Psoas muscle (tissue), 2 donors: ENCODE results near the genes MYO7B and GPR17.

DNA sequence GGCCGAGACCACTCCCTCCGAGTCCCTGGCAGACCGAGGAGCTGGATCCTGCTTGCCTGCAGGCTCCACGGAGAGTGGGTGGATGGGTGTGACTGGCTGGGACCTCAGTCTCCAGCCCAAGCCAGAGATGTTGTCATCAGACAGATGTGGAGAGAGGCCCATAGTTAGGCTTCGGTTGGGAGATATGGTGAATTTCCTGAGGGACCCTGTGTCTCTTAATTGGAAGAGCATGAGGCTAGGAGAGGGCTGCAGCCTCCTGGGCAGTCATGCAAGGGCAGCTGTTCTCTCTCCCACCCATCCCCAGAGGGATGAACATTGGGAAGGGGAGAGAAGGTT, 76.5 kb downstream of the TSN start:
- PRO-cap, 2 experiments, result no peak in any of the 2 experiments

- PRO-cap, 2 experiments, result no peak in any of the 2 experiments
These were observed 505.8 kb downstream of the TSN start for GRCh38 chr2:122261235-122261713.

DNA sequence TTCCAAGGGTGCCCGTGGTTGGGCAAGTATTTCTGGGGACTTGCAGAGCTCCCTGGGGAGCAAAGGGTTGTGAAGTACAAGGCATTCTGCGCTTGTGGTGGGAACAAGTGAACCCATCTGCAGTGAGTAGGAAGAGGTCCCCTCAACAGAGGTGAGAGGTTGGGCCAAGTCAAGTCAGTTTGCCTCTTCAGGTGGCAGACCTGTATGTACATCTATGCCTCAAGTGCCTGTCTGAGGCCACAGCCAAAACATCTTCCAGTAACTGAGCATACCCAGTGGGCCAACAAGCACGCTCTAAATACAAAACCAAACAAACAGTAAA, 2.3 kb downstream of the GYPC start:
- PRO-cap, 2 experiments, result peak in 2 of 2 experiments; most common plus-strand start position 45 of the sequence (in 2)

DNA sequence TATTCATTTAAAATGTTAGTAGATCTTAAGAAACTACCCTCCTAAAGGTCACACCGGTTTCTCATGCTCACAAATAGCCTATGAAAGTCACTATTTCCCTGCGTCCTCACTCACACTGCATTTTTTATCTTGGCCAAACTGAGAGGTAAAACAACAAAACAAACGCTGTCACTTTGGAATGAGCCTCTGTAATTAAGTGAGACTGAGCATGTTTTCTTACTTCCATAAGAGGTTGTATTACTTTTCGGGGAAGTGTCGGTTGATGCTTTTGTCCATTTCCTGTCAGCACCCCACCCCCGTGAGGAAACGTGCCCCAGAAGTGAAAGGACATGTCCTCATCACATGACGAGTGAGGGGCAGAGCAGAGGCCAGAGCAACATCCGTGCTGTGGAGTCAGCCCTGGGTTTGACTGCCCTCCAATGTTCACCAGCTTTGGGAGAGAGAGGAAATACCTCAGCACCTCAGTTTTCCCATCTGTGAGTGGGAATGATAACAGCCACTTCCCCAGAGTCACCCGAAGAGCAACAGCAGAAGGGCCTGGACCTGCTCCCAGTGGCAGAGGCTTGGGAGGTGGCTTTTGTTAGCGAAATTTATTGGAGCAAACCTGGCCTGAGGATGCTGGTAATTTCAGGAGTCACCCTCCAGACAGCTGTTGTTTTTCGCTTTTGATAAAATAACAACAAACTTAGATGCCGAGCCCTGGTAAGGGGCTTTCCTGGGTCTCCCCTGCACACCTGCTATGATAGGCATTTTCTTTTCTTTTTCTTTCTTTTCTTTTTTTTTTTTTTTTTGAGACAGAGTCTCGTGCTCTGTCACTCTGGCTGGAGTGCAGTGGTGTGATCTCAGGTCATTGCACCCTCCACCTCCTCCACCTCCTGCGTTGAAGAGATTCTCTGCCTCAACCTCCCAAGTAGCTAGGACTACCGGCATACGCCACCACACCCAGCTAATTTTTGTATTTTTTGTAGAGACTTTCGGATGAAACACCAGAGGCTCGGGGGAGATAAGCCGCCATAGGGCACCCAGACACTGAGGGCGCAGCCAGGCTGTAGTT, 3.4 kb downstream of the GYPC start:
- PRO-cap, 2 experiments, result no peak in any of the 2 experiments

DNA sequence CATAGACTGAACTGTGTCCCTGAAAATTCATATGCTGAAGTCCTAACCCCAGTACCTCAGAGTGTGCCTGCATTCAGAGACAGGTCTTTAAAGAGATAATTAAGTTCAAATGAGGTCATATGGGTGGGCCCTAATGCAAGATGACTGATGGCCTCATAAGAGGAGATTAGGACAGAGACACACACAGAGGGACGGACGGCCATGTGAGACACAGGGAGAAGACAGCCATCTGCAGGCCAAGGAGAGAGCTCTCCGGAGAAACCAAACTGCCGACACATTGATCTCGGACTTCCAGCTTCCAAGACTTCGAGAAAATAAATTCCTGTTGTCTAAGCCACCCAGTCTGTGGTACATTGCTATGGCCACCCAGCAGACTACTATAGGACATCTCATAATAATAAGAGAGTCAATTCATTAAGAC, 103.5 kb downstream of the BIN1 start:
- PRO-cap, 2 experiments, result no peak in any of the 2 experiments

DNA sequence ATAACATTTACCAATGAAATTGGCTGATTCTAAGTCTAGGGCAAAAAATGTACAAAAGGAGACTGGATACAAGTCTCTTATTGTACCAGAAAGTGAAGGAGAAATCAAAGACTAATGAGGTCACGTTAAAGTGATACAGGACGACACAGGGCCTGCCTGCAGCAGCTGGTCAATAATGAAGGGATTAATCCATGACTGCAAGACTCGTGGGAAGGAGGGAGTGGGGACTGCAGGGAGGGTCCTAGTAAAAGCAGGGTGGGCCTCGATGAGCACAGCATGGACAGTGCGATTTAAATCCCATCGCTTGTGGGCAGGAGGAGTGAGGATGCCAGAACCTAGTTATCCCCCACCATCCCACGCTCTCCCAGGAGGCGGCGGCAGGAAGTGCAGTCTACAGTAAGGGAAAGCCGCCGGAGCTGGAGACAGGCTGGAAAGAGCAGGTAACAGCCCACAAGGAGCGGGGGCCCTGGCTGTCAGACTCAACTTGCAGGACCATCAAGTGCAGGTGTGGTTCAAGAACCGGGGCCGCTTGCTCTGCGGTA, 82.4 kb downstream of the BIN1 start:
- PRO-cap, 2 experiments, result no peak in any of the 2 experiments

DNA sequence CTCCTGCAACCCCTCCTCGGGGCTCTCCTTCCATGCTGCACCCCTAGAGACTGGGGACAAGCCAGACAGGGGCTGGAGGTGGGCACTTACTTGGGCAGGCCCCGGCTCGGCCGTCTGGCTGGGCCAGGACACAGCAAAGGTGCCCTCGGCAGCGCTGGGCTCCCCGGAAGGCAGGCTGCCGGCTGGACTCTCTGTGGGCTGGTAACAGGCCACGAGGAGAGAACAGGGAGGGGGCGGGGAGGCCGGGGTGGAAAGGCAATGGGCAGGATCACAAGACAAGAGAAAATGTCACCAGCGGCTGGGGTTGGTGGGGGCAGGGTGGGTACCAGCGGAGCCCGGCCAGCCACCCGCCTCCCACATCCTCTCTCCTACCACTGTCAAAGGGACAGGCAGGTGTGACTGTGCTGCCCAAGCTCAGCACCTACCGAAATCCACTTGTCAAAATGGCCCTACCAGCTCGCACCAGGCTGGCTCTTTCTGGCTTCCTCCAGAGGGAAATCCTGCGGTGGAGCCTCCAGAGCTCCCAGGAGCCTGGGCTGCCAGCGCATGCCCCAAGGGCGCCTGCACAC, 54.7 kb downstream of the BIN1 start:
- PRO-cap, 2 experiments, result no peak in any of the 2 experiments

DNA sequence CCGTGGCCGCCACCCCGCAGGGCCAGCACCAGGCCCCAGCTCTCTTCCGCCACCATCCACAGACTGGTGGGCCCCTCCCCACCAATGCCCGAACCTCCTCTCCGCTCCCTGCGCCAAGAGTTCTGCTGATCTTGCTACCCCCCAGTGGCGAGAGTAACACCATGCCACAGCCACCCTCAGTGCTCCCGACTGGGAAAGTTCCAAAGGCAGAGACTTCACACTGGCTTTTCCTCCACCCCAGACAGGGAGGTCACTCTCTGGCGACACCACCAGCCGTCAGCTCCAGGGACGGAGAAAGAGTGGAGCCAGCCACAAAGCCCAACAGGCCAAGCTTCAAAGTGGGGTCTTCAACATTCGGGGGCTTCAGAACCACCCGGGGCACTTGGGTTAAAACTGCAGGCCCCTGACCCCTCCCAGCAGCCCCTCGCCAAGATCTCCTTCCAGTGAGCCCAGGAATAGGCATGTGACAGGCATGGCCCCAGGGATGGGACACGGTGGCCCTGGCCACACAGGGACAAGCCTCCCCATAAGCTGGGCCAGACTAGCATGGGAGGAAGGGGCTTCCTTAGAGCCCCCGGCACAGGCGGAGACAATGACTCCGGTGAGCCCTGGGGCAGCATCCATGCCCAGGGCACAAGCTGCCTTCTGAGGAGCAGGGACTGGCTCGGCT, 52.5 kb downstream of the BIN1 start:
- PRO-cap, 2 experiments, result no peak in any of the 2 experiments

DNA sequence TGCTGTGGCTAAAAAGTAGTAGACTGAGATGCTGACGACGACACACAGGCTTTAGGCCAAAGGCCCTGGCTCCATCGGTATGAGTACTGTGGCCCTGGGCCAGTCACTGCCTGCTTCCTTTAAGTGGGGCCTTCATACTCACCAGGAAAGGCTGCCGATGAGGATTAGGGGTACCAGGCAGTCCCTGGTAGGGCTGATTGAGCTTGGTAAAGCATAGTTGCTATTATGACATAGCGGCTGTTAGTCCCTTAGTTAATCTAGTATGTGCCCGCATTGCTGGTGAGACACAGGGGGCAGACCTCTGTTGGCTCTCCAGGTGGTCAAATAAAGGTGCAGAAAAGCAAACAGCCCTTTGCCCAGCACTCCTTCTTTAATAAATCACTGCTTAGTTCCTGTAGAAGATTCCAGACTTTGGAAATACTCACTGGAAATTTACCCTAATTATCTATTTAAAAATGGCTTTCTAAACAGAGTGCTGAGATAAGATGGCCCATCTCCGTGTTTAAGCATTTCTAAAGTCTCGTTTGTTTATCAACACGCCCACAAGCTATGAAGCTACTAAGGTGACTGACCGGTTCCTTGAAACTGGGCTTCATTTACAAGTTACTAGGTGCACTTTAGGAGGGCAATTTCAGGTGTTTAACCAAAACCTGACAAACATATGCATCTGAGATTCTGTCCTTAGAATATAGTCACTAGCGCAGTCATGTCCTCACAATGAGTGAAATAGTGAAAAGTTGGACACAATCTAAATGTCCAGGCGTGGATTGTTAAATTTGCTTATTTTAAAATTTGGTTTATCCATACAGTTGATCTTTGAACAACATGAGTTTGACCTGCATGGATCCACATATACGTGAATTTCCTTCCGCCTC, 8.7 kb upstream of the BIN1 start:
- PRO-cap, 2 experiments, result no peak in any of the 2 experiments

DNA sequence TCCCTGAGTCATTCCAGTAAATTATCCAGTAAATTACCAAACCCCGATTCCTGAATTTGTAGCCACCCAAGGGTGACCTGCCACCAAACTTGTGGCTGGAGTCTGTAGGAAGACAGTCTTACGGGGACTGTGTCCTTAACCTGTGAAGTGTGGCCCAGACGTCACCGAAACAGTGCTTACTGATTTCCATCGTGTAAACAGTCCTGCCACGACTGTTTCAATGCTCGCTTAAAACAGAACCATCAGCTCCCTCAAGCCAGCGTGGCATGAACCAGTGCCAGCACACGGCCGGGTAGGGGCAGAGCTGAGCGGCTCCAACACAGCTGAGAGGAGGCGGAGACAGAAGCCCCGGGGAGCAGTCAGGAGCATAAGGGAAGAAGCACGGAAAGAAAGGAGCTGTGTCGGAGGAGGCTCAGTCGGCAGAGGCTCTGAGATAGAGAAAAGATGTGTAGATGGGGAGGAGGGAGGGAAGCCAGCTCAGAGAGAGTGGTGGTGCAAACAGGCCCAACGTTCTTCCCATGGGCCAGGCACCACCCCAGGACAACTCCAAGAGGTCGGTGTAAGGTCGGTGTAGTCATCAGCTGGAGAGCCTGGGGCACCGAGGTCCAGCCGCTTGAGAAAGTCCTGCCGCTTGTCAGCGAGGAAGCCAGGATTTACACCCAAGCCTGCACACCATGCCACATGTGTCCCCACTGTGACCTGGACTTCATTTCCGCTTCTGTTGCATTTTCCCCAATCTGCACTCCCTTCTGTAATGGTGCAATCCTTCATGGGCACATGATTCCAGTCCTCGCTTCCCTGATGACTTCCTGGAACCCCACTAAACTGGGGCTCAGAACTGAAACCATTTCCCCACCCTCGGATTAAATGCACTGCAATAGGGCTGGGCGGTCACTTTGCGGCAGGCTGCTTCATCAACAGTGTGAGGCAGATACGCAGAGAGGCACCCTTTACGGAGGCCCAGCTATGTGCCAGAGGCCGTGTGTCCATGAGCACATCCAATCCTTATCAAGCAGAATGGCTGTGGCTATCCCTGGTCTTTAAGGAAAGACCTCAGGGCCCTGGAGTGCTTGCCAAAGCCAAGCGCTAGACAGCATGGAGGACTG, 43.6 kb downstream of the CYP27C1 start:
- PRO-cap, 2 experiments, result no peak in any of the 2 experiments

- PRO-cap, 2 experiments, result no peak in any of the 2 experiments
These were observed 36.7 kb downstream of the ERCC3 start for GRCh38 chr2:127257092-127257869.

DNA sequence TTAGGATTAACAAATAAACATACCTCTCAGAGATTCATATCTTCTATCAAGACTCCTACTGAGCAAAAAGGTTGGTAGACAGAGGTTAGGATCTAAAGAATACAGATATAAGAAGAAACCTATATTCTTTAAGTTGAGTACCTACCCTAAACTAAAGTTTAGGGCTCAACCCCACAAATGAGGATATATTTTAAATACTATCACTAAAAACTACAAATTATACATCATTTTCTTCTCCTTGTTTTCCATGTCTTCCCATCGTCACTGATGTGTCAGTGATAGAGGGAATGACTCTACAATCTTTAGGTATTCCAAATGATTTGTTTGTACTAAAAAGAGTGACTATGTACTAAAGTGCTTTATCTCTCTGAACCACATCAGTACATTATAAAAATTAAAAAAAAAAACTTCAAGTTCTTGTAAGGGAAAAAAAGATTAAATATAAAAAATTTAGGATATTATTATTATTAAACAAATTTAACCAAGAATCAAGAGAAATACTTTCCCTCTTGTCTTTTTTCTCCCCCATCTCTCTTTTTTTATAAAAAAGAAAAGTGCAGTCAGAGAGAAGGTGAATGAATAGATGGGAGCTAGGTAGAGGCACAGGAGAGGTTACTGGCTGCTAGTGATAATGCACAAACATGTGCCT, 13.1 kb upstream of the ERCC3 start:
- PRO-cap, 2 experiments, result no peak in any of the 2 experiments

- PRO-cap, 2 experiments, result peak in 2 of 2 experiments; most common plus-strand start chr2:127388246 (in 1)
These were observed 270 bp upstream of the MAP3K2 start for GRCh38 chr2:127388084-127388406.

DNA sequence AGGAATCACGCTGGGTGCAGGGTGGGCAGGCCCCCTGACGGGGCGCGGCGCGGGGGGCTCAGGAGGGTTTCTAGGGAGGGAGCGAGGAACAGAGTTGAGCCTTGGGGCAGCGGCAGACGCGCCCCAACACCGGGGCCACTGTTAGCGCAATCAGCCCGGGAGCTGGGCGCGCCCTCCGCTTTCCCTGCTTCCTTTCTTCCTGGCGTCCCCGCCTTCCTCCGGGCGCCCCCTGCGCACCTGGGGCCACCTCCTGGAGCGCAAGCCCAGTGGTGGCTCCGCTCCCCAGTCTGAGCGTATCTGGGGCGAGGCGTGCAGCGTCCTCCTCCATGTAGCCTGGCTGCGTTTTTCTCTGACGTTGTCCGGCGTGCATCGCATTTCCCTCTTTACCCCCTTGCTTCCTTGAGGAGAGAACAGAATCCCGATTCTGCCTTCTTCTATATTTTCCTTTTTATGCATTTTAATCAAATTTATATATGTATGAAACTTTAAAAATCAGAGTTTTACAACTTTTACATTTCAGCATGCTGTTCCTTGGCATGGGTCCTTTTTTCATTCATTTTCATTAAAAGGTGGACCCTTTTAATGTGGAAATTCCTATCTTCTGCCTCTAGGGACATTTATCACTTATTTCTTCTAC, 5.3 kb downstream of the PROC start:
- PRO-cap, 2 experiments, result no peak in any of the 2 experiments

GRCh38 chr2:127514212-127514994, 11.9 kb downstream of the IWS1 start:
- PRO-cap, 2 experiments, result peak in 1 of 2 experiments; most common minus-strand start chr2:127514505 (in 1)

DNA sequence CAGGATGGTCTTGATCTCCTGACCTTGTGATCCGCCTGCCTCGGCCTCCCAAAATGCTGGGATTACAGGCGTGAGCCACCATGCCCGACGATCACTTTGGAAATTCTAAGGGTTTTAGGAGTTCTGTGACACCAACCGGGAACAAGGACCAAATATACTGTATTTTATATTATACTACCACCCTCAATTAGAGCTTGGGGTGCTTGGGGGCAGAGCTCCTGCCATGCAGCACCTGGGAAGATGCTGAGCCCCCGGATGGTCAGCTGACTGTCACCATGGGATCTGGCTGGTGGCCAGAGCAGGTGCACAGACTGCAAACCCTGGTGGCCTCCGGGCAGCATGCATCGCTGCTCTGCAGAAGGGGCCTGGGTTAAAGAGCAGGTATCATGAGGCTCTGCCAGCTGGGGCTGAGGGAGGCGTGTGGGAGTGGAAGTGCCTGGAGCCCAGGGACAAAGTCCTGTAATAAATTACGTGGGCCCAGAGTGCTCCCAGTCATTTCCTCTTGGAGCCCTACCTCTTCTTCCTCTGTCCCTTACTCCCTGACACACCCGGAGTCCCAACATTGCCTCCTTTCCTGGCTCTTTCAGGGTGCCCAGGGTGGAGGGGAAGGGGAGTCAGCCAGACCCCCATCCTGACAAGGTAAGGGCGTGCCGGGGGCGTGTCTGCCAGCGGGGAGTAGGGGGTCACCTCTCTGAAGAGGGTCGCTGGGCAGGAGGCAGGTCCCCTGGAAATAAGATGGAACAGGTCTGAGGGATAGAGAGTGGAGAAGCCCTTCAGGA, at the start of gene MYO7B:
Gene MYO7B, plus strand, starts transcription at position 491 of the 779 bp plus-strand sequence.
- PRO-cap, 2 experiments, result no peak in any of the 2 experiments

DNA sequence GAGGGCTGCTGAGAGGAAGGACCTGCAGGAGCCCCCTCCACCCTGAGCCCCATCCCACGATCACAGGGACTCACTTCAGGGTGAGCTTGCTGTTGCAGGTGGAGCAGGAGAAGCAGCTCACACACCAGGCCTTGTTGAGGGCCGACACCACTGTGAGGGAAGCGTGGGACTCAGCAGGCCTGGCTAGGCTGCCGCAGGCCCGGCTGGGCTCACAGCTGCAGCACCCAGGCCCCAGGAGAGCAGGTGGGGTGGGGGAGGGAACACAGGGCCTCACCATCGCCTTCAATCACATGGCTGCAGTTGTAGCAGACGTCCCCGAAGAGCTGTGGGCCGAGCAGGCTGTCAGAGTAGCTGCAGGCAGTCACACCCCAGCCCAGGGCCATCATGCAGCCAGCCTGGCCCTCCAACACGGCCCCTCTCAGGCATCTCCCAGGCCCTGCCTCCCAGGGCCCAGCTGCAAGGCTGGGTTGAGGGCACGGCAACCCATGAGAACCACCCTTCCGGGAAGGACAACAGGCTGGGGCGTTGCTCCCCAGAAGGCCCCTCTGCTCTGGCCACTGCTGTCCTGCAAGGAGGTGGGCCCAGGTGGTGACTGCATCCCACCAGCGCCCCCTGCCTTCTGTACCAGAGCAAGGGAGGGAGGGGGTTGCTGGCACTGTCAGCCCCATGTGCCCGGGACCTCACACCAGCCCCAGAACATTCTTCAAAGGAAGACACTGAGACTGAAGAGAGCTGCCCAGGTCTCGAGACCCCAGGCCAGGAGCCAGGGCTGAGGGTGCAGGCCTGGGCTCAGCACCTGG, 5.8 kb upstream of the GPR17 start:
- PRO-cap, 2 experiments, result no peak in any of the 2 experiments

GRCh38 chr2:127641862-127642511, 4.0 kb upstream of the GPR17 start:
- PRO-cap, 2 experiments, result no peak in any of the 2 experiments

- PRO-cap, 2 experiments, result no peak in any of the 2 experiments
These were observed at the start of gene GPR17 for GRCh38 chr2:127645728-127646515. Gene GPR17 (plus strand): TSS chr2:127646153.

DNA sequence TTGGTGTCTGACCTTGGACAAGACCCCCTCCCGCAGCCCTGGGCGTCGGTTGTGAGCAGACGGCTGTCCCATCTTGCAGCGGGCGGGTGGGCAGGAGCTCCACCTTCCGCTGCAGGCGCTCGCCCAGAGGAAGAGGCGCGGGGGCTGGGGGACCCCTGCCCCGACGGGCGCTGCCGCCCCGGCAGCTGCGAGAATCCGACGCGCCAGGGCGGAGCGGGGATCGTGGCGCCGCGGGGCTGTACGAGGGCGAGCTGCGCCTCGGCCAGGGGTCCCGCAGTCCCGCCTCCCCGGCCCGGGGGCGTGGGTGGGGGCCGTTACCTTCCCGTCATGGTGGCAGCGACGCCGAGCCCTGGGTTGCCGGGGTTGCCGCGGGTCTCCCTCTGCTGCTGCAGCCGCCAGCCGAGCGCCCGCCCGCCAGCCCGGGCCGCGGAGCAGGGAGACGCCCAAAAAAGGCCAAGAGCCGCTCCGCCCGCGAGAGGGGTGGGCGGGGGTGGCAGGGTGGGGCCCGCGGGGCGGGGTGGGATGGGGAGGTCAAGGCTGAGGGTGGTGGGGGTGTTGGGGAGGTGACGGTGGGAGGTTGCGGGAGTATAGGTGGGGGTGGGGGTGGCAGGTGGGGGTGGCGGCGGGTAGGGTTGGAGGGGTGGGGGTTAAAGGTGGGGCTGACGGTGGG, 499 bp downstream of the LIMS2 start:
- PRO-cap, 2 experiments, result no peak in any of the 2 experiments